Stomach (tissue), 7 donors: Measurements from ENCODE around the gene C1QB.

DNA sequence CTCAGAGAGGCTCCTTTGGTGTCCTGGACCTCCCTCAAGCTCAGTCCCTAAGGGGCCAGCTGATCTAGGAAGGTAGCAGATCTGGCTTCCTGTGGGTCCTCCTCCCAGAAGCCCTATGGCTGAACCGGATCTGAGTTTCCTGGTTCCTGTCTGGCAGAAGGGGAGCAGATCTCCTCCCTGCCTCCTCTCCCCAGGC lies 143 bp upstream of the LDLRAD2 start:
- PRO-cap = no peak
- RAMPAGE, long total RNA, 5 experiments = no peak in any of the 5 experiments
- RRBS = no CpG with 5 or more reads among the region's 1 CpG

DNA sequence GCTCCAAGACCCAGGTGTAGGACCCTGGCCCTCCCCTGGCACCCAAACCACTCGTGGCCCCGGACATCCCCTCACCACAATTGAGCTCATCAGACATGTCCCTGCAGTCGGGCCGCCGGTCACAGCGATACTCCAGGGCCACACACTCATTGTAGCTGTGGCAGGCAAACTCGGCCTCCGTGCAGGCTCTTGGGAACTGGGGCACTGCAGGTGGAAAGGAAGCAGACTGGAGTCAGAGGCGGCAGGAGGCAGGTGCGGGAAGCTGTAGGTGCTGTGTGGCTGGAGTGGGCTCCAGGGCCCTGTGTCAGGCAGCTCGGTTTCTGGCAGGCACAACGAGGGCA lies 49.3 kb downstream of the HSPG2 start:
- PRO-cap = no peak
- RAMPAGE, long total RNA, 5 experiments = no peak in any of the 5 experiments
- RRBS = 90% methylated on average over 4 of the region's 12 CpGs

GRCh38 chr1:21908099-21908574 lies 29.0 kb downstream of the HSPG2 start:
- PRO-cap = no peak
- RAMPAGE, long total RNA, 5 experiments = no peak in any of the 5 experiments
- RRBS = no CpG with 5 or more reads among the region's 10 CpGs

GRCh38 chr1:21909490-21910492 lies 27.3 kb downstream of the HSPG2 start:
- PRO-cap = unidirectional peak, minus-strand start at chr1:21909999
- RAMPAGE, long total RNA, 5 experiments = no peak in any of the 5 experiments
- RRBS = no CpG with 5 or more reads among the region's 10 CpGs

- PRO-cap = no peak
- RAMPAGE, long total RNA, 5 experiments = no peak in any of the 5 experiments
- RRBS = no CpG with 5 or more reads among the region's 5 CpGs
Observed at GRCh38 chr1:21926586-21926813, 10.6 kb downstream of the HSPG2 start.

- PRO-cap = no peak
- RAMPAGE, long total RNA, 5 experiments = no peak in any of the 5 experiments
- RRBS = no CpG with 5 or more reads among the region's 1 CpG
Observed at GRCh38 chr1:22045873-22046197, 6.7 kb upstream of the CDC42 start.

DNA sequence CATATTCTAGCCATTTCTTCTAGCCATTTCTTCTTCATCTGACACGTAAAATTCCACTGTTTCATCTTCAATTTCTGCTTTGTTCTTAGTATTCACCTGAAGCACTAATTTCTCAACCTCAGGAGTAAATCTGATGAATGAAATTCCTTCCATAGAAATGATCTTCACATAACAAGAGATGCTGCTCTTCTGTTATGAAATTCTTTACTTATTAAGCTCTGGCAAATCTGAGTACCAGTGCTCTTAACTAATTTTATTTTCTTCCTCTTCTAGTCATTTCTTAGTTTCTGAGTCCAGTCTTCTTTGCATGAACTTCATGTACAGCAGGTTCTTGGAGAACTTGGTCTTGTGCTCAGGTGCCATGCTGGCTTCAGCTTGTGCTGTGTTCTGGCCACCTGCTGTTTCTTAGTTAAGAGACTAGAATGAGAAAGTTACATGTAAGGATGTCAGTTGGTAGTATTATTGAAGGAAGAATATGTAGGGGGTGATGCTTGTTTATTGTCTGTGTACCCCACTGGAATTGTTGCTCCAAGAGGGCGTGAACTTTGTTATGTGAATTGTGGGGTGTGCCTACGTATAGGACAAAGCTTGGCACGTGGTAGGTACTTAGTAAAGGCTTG lies 16.1 kb downstream of the CDC42 start:
- PRO-cap = no peak
- RAMPAGE, long total RNA, 5 experiments = no peak in any of the 5 experiments
- RRBS = no CpG with 5 or more reads among the region's 4 CpGs

GRCh38 chr1:22089716-22090391 lies 37.3 kb downstream of the CDC42 start:
- PRO-cap = no peak
- RAMPAGE, long total RNA, 5 experiments = no peak in any of the 5 experiments
- RRBS = 17% methylated on average over 3 of the region's 7 CpGs

GRCh38 chr1:22257946-22258203 lies 115.0 kb upstream of the WNT4 start:
- PRO-cap = bidirectional peak, plus-strand start at chr1:22258082, minus-strand start at chr1:22258046
- RAMPAGE, long total RNA, 5 experiments = no peak in any of the 5 experiments
- RRBS = 14% methylated on average over 3 of the region's 14 CpGs

GRCh38 chr1:22259852-22260117 lies 116.9 kb upstream of the WNT4 start:
- PRO-cap = no peak
- RAMPAGE, long total RNA, 5 experiments = no peak in any of the 5 experiments
- RRBS = no CpG with 5 or more reads among the region's 5 CpGs

DNA sequence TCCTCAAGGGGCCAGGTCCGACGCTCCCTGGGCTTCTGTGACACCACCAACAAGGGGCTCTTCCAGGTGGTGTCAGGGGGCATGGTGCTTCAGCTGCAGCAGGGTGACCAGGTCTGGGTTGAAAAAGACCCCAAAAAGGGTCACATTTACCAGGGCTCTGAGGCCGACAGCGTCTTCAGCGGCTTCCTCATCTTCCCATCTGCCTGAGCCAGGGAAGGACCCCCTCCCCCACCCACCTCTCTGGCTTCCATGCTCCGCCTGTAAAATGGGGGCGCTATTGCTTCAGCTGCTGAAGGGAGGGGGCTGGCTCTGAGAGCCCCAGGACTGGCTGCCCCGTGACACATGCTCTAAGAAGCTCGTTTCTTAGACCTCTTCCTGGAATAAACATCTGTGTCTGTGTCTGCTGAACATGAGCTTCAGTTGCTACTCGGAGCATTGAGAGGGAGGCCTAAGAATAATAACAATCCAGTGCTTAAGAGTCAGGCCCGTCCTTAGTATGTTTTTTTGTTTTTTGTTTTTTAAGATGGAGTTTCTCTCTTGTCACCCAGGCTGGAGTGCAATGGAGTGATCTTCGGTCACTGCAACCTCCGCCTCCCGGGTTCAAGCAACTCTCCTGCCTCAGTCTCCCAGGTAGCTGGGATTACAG lies 2.9 kb downstream of the C1QA start:
- PRO-cap = bidirectional peak, plus-strand start at position 387 of the sequence, minus-strand start at position 201 of the sequence
- RAMPAGE, long total RNA, 5 experiments = no peak in any of the 5 experiments
- RRBS = no CpG with 5 or more reads among the region's 14 CpGs

GRCh38 chr1:22652554-22653556 lies at the start of gene C1QB:
Gene C1QB, plus strand, starts transcription at chr1:22653236.
- PRO-cap = bidirectional peak, plus-strand start at chr1:22653239, minus-strand start at chr1:22652910
- RAMPAGE, long total RNA, 5 experiments = start-site peak on the plus strand in 4 of 5 experiments, at chr1:22653167-22653279 at its widest, 31 to 540 reads per replicate
- RRBS = no CpG with 5 or more reads among the region's 21 CpGs

DNA sequence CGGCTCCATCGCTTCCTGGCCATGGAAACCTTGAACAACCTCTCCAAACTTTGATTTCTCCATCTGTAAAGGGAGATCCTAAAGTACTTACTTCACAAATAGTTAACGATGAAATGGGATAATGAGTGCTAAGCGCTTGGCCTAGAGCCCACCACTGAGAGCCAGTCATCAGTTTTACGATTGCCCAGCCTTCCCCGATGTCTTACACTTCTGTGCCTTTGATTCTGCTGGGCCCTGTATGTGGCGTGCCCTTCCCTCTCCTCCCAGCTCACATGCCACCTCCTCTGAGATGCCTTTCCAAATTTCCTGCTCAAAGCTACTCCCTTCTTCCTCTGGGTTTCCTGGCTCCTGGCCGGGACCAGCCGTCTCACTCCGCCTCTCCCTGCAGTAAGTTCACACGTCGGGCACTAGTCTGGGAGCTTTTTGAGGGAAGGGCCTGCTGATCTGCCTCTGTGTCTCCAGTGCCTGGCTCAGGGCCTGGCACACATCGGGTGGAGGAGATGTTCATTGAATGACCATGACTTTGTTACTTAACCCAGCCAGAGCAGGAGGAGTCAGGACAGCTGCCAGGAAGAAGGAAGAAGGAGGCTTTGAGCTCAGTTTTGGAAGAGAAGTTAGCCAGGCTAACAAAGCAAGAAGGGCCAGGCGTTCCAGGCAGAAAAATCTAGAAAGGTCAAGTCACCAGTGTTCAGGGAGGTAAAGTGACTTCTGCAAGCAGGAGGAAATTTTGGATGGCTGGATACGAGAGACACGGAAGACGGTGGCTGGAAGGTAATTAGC lies 63.4 kb downstream of the EPHB2 start:
- PRO-cap = no peak
- RAMPAGE, long total RNA, 5 experiments = no peak in any of the 5 experiments
- RRBS = no CpG with 5 or more reads among the region's 17 CpGs

DNA sequence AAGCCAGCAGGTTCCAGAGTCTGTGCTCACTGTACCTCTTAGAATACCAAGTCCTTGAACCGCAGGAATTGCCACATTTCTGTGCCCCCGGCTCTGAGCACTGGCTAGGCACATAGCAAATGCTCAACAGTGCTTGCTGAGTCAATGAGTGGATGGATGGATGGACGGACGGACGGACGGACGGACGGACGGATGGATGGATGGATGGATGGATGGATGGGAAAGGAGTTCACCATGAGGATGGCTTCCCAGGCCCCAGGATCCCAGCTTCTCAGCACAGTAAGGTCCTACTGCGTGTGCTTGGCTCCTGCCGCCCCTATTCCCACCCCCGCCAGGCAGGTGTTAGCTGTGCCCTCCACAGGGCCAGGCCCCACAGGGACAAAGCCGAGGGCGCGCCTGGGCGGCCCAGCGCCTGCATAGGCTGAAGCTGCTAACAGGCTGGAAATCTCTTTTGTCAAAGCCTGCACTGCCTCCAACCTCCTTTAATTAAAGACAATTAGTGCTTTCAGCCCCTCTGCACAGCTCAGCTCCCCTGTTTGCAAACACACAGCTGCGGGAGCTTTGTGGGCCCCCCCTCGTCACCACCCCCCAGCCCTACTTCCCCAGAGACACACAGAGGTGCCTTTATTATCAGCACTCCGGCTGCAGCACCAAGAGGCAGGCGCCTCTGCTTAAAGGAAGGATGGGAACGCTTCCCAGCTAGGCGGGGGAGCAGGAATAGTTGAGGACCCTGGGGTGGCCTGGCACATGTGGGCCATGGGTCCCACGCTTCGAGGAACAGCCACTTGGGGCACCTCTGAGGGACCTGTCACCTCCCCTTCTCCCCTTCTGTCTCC lies 95.9 kb downstream of the EPHB2 start:
- PRO-cap = no peak
- RAMPAGE, long total RNA, 5 experiments = no peak in any of the 5 experiments
- RRBS = no CpG with 5 or more reads among the region's 25 CpGs

- PRO-cap = no peak
- RAMPAGE, long total RNA, 5 experiments = start-site peak on the minus strand in 2 of 5 experiments, at chr1:23153223-23153604 at its widest, 5 to 8 reads per replicate
- RRBS = no CpG with 5 or more reads among the region's 6 CpGs
Observed at GRCh38 chr1:23152864-23153837, 64.2 kb downstream of the HTR1D start.

GRCh38 chr1:23422969-23423338 lies 1.6 kb downstream of the TCEA3 start:
- PRO-cap = no peak
- RAMPAGE, long total RNA, 5 experiments = no peak in any of the 5 experiments
- RRBS = no CpG with 5 or more reads among the region's 6 CpGs

DNA sequence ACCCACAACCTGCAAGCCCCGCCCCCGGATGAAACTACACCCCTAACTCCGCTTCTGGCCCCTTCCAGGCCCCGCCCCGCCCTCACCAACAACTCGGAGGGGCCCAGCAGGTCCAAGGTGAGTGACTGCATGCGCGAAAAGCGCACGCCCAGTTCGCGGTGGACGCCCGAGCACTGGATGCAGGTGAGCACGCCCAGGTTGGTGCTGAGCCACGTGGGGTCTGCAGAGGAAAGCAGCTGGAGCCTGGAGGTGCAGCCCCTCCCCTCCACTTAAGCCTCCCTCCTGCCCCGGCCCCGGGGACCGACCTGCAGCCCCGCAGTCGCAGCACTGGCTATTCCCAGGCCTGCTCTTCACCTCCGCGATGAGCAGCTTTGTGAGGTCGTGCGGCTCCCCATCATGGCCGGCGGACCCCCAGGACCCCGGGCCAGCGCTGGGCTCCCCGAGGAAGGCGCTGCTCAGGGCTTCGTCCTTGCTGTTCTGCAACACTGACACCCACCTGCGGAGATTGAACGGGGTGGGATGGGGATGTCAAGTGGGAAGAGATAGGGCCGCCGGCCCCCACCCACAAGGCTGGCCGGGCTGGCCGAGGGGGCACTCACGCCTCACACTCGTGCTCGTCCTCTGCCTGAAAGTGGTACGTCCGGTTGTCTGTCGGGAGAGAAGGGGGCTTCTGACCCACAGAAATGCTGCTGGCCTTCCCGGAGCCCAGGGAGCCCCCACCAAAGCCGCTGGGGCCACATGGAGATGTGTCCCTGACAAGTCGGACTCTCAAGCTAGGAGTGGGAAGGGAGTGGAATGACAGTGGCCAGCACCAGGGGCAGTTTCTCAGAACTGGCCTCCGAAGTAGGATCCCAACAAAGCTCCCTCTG lies 12.5 kb upstream of the TCEA3 start:
- PRO-cap = no peak
- RAMPAGE, long total RNA, 5 experiments = start-site peak on the minus strand in 3 of 5 experiments, centred at positions 170 to 726 of the sequence, 5 to 17 reads per replicate
- RRBS = 76% methylated on average over 20 of the region's 48 CpGs

- PRO-cap = no peak
- RAMPAGE, long total RNA, 5 experiments = start-site peak on the minus strand in 1 of 5 experiments, at chr1:23473003-23473024 at its widest, 5 reads per replicate
- RRBS = no CpG with 5 or more reads among the region's 7 CpGs
Observed at GRCh38 chr1:23472858-23473831, 10.8 kb downstream of the ASAP3 start.

DNA sequence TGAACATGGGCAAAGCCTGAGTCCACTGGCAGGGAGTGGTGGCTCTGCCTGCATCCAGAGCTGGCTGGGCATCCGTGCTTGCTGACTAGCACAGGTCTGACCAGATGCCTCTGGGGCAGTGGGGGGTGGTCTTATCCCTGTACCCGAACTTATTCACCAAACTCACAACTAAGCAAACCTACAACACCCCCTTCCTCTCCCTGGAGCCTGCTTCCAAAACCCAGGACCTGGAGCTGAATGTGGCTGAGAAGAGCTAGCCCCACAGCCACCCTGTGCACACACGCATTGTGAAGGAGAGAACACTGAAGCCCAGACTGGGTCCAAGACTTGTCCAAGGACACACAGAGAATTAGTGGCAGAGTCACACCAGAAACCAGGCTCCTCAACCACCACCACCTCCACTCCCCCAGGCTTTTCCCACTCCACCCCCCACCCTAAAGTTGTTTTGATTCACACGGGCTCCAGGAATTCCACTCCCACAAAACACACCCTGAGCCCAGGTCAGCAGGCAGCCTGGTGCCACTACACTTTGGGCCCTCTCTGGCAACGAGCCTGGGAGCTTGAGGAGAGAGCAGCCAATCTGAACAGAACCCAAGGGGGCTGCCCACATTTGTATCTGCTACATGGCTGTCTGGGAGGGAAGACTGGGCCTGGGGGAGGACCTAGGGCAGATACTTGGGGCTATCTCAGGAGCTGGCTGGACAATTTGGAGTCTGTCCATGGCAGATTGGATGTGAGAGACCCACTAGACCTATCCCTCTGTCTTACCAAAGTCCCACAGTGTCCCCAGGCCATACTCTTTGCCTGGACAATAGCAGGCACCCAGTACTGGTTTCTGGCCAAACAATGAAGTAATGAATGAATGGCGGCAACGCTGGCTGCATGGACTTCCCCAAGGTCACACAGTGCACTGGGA lies 1.4 kb downstream of the E2F2 start:
- PRO-cap = bidirectional peak, plus-strand start at position 546 of the sequence, minus-strand start at position 419 of the sequence
- RAMPAGE, long total RNA, 5 experiments = no peak in any of the 5 experiments
- RRBS = no CpG with 5 or more reads among the region's 7 CpGs

- PRO-cap = no peak
- RAMPAGE, long total RNA, 5 experiments = no peak in any of the 5 experiments
- RRBS = no CpG with 5 or more reads among the region's 15 CpGs
Observed at GRCh38 chr1:23539743-23540255, 8.8 kb upstream of the E2F2 start.